Pericardium fibroblast (primary cell): ENCODE results near the genes MAN1A2 and TENT5C.

DNA sequence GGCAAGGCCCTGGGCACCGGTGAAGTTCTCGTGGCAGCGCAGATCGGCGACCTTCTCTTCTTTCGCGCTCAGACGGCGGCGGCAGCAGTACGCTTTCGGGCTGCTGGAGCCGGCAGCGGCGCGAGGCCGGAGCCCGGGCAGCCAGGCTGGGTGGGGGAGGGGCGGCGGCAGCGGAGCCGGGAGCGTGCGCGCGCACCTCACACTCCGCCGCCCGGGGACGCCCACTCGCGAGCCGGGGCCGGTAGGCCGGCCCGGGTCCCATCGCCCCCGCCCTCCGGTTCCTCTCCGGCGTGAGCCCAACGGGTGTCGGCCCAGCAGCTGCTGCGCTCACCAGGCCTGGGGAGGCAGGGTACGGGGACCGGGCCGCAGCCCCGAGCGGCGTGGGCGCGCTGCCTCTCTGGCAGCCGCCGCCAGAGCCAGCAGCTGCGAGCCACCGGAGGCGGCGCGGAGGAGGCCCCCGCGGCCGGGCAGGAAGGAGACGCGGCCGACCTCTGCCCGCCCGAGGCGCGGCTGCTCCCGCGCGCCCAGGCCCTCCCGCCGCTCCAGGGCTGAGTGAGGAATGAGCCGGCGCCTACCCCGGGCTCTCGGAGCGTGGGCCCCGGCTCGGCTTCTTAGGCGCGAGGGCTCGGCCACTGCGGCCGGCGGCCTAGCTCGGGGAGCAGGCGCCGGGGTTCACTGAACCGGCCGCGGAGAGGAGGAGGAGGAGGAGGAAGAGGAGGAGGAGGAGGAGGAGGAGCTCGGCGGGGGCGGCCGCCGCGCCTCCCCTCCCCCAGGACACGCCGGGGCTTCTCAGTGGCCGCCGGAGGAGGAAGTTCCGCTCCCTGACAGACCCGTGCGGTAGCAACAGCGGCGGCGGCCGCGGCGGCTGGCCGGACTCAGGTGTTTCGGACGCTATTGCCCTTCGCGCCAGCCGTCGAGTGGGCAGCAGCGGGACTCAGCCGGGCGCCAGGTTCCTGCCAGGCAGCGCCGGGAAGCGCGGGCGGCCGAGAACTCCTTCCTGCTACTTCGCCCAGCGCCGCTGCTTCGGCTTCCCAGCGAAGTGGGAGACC lies at the start of gene MAN1A2:
Gene MAN1A2 (plus strand): TSS at position 827 of the 1,049 bp plus-strand sequence.
- RAMPAGE, long total RNA = no peak

- RAMPAGE, long total RNA = no peak
Measured at GRCh38 chr1:117605873-117606375, at the start of gene TENT5C. TENT5C (plus strand) TSS chr1:117606048.

DNA sequence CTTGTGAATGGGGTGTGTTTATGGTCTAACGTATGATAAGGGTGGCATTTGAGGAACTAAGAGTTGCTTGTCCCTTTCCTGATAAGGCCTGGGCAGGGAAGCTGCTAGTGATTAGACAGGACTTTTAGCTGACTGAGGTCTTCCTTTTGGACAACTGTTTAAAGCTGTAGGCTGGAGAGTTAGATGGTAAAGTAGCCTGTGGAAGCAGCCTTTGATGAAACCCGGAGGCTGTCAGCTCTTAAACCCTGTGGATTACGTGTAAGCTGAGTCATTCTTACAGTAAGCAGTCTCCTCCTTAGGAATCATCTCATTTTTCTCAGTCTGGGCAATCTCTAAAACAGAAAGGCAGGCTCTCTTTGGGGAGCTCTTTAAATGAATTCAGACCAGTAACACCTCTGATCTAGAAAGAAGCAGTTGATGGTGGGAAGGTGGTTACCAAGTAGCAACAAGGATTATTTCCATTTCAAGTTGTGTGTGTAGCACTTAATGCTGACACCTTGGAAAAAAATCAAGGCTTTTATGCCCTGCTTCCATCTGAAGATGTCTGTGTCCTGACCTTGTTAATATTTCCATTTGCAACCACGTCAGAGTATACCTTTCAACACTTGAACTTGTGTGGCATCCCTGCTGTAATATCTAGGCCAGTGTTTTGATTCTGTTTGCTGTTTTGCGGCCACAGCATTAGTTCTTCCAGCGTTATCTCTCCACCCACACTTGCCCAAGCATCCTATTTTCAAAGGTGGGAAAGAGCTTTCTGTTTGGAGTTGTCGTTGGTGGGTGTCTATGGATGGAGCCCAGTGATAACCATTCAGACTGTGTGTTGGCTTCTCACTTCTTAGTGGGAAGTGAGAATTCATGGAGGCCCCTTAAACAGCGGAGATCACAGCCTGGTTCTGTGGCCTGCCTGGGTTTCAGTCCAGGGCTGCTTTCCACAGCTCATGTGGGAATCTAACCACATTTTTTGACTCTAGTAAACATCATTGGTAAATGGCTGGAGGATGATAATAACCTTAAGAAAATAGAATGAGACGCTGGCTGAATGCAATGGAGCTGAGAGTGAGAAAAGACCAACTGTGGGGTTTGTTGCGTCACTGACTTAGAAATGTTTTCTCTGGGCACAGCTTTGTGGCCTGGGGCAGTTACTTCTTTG lies 7.3 kb downstream of the TENT5C start:
- RAMPAGE, long total RNA = no peak

DNA sequence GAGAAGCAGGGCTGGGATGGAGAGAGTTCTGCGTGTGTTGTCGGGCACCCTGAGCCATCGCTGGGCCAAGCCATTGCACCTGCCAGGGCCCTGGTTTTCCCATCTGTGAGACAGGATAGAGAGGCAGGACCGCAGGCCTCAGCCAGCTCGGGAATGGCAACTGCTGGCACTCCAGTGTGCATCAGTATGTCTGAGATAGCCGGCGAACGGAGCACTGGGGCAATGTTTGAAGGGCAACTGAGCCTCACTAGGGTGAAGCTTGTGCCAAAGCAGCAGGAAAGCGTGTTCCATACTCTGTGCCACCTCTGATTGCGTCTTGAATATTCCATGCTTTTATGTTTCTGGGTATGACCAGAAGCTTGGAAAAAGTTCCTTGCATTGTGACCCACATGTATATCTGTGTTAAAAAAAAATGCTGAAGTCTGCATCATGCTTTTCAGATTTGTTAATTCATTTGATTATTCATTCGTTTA lies 67.0 kb downstream of the TENT5C start:
- RAMPAGE, long total RNA = no peak

GRCh38 chr1:117695830-117696740 lies 90.2 kb downstream of the TENT5C start:
- RAMPAGE, long total RNA = no peak

GRCh38 chr1:117899024-117899400 lies 30.4 kb downstream of the GDAP2 start:
- RAMPAGE, long total RNA = no peak

DNA sequence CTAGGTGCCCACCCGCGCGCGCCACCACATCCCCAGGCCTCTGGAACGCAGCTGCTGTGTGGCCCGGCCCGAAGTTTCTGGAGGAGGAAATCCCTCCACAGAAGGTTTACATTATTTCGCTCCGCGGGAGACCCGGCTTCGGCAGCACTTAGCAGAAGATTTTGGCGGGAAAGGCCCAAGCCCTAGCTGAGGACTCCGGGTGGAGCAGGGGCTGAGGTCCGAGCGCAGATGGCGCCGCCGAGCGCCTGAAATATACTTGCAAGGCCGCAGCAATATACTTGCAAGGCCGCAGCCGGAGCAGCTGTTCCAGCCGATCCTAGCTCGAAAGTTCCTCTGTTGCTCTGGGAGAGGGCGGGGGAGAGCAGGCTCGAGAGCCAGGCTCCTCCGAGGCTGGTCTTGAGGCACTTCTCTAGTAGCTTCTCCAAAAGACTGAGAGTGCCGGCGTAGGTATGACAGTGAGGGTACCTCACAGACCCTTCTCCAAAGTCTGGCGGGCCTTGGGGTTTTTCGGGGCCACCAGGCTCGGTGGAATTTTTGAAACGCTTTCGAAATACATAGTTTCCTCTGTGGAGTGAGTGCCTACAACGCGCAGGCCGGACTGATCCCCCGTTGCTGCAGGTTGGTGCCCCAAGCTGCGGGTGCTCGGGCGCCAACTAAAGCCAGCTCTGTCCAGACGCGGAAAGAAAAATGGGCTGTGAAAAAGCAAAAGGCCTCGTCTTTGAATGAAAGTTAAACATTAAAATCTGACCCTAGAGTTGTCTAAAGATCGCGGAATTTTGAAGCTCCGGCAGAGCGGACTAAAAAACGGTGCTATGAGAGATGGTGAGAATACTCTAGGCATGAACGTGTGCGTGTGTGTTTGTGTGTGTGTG lies 3.7 kb downstream of the TBX15 start:
- RAMPAGE, long total RNA = no peak

DNA sequence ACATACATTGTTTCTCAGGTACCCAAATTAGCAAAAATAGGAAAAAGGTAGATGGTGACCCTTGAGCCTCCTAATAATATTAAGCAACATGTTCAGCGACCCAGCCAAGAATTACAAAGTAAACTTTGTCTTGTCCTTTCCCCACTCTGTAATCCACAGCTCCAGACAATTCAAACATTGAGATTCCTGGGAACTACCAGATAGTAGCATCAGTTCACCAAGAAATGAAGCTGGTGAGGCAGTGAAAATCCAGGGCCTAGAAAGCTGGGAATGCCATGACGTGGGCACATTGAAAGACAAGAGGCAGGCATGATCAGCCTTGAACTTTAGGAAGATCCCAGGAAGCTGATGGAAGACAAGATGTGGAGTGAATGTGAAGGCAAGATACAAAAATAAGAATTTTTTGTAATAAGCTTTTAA lies 11.8 kb downstream of the HAO2 start:
- RAMPAGE, long total RNA = no peak

DNA sequence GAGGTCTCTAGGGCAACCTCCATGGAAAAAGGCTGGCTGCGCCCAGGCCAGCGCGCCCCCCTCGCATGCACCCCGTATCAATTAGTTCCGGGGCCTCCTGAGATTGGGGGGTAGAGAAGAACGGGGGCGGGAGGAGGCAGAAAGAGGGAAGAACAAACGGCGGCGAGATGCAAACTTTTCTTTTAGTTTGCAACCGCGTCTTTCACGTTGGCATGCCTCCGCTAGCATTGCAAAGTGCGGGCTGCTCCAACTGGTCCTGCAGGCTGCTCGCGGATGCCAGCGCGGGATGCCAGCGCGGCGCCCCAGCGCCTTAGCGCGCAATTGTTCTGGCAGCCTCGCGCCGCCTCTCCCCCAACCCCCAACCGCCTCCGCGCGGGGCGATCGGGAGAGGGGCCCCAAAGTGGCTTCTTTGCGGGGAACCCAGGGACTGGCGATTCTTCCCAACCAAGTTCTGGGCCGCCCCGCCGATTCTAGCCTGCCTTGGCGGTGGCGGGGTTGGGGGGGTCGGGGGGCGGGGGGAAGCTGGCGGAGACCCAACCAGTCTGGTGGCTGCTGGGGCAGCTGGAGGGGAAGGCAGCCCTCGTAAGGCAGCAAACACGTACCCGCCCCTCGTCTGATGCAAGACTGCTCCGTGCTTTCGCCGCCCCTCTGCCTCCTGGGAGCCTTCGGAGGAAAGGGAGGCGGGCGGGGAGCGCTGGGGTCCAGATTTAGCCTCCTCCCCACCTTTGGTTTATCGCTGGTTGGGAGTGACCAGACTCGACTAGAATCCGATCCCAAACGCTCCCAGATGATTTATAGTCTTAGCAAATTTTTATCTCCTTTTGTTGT lies 663 bp downstream of the PHGDH start:
- RAMPAGE, long total RNA = no peak

DNA sequence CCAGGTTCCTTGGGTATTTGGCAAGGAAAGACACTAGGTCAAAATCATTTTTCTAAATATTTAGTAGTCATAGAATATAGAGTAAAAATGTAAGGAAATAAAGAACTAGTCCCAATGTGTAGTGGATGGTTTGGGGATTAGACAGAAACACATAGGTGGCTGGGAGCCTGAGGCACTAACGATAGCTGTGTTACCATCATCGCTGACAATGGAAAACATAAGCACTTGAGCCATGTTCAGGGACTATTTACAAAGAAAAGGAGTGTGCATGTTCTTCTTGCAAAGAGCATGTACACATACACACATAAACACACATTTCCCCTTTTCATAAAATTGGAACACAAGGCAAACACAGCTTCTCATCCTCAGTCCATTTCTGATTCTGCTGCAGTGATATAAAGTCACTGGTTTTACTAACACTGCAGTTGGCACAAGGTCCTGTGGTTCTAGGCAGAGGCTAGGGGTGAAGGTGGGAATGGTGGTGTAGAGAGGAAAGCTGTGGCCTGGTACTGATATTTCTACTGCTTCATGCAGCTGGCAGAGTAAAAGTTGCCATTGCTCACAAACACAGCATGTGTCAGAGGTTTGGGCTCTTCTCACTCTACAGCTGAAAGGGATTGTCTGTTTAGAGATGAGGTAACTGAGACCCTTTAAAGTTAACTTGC lies 620 bp downstream of the HMGCS2 start:
- RAMPAGE, long total RNA = no peak

DNA sequence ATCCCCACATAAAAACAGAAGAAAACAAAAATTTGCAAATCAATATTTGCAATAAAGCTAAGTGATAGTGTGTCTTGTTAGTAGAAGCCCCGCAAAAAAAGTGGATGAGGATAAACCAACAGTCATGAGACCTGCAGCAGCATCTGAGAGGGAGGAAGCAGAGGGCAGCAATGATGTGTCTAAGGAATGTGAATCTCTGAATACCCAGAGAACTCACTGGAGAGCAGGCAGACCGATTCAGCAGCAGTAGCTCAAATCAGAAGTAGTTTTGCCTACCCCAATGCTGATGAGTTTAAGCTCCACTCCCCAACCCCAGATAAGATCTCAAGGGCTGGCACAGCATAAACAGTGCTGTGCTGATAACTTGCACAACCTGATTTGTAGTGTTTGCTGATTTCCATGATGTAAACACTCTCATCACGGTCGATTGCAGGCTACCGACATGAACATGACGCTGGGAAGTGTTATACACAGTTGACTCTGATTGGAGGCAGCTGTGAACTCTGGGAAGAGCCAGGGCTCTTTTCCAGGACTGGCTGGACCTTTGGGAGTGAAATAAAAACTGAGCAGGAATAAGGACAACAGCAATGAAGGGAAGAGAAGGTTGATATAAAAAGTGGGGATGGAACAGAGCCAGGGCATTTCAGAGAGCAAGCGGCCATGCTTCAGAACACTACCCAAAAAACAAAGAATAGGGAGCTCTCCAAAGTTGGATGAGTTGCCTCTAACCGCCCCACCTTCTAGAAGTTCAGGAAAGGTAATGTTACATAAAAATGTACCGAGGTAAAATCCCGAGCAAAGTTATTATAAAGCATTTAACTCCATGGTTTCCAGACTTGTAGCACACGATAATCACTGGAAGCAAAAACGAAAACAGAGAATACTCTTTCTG lies 11.3 kb upstream of the HMGCS2 start:
- RAMPAGE, long total RNA = no peak

DNA sequence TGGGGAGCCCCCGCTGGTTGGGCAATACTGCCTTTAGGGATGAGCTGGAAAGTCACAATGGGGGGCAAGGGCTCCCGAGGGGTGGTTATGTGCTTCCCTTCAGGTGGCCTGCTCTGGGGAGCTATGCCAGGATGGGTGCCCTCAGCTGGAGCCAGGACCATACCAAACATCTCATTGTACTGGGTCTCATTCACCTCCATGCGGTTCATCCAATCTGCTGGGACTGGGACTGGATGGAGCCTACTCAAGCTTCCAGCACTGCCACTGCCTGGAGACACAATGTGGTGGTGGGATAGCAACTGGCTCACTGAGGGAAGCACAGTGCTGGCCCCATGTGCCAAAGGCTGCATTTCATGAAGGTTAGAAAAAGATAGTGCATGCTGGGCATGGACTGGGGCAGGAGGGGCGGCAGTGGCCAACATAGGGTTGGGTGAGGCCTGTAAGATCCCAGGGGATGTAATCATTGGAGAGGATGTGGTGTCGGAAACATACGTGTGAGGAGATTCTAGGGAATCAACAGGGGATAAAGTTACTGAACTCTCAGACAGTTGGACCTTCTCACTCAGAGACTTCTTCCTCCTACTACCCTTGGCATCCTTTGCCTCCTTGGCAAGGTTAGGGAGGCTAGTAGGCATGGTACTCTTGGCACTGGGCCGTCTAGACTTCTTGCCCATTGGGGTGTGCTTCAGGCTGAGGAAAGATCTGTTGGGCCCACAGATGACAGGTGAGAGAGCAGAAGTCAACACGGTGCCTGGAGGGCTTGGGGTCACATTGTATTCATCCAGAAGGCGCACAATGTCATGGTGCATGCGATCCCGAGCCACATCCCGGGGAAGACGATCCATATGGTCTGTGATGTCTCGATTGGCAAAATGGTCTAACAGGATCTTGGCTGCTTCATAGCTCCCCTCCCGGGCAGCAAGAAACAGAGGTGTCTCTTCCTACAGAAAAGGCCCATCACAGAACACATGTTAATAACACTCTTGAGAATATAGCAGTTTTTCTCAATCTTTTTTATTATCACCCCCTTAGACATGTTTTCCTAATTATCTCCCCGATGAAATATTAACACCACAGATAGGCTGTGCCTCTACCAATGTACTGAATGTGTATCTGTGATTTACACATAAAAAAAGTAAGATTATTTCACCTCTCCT lies 19.8 kb upstream of the ADAM30 start:
- RAMPAGE, long total RNA = no peak

DNA sequence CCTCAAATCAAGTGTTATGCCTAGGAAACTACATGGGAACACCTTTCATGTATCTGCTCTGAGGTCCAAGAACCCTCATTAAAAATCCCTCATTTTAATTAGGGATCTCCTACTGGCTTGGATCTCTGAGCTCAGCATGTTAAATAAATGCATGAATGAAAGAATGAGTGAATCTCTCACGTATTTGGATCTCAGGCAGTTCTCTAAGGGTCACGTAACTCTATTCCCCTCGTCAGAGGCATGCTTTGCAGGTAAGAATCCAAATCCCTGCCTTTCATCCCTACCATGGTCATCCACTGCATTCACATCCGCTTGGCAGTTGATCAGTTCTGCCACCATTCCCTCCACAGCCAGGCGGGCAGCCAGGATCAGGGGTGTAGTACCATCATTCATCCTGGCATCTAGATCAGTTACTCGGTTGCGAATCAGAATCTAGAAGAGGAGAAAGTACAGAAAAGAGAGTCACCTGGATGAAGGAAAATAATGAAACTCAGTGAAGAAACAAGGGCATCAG lies 21.9 kb upstream of the ADAM30 start:
- RAMPAGE, long total RNA = no peak

- RAMPAGE, long total RNA = no peak
Measured at GRCh38 chr1:120179177-120180032, 3.1 kb upstream of the SEC22B start.

DNA sequence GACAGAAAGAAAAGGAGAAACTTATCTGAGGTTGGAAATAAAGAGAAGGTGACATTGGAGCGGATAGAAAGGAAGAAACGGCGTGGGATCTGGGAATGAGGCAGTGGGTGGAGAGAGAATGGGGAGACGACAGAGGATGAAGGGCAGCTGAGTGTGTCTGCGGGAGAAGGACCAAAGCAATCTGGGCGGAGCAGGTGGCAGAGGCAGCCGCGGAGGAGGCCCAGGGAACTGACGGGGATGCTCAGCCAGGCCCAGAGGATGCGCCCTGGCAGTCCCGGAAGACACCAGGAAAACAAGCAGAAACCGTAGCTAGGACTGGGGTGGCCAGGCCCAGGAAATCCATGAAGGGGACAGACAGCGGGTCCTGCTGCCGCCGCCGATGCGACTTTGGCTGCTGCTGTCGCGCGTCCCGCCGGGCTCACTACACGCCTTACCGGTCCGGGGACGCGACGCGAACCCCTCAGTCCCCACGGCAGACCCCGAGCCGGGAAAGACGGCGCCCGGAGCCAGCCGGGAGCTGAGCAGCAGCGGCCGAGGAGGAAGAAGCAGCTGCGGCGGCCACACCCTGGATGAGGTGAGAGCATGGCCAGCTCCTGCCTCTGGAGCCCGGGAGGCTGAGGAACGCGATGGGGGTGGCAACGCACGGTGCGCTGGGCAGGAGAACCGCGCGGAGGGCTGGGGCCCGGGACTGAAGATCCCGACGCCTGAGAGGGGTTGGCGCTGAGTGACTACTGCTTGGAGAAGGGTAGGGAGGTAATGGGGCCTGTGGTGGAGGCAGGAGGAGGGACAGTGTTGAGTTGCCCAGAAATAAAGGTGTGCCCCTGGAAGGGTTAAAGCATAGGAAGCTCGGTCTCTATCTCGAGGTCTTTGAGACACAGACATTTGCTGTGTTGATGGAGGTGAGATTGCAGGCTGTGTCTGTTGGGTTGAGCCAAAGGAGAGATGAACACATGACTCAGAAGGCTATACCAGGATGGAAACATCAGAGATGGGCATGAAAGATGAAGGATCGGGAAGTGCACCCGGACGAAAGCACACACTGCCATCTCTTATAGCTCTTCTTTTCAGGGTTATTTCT lies 20.8 kb upstream of the SEC22B start:
- RAMPAGE, long total RNA = no peak

DNA sequence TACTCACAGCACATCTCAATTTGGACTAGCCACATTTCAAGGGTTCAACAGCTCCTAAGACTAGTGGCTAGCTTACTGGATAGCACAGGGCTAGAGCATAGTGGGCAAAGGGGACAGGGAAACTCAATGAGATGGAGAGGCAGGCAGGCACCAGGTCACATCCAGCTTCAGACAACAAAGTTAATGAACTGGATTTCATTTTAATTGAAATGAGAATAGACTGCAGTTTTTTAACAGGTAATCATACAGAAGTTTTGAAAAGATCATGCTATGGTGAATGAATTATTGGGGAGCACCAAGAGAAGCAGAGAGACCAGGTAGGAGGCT lies 137.4 kb downstream of the NBPF8 start:
- RAMPAGE, long total RNA = no peak

- RAMPAGE, long total RNA = no peak
Measured at GRCh38 chr1:120558168-120559236, 143.7 kb downstream of the NBPF8 start.

DNA sequence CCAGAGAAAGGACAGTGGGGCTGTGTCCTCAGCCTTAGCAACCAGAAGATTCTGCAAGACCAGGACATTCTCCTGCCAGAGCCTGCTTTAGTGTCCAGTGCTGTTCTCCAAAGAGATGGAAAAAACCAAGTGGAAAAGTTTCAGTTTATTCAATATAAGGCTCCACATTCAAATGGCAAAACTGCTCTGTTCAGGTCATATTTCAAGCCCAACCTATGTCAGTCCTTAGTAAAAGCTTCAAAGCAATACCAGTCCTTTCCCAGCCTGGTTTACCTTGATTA lies 132.6 kb upstream of the NOTCH2NLR start:
- RAMPAGE, long total RNA = no peak

DNA sequence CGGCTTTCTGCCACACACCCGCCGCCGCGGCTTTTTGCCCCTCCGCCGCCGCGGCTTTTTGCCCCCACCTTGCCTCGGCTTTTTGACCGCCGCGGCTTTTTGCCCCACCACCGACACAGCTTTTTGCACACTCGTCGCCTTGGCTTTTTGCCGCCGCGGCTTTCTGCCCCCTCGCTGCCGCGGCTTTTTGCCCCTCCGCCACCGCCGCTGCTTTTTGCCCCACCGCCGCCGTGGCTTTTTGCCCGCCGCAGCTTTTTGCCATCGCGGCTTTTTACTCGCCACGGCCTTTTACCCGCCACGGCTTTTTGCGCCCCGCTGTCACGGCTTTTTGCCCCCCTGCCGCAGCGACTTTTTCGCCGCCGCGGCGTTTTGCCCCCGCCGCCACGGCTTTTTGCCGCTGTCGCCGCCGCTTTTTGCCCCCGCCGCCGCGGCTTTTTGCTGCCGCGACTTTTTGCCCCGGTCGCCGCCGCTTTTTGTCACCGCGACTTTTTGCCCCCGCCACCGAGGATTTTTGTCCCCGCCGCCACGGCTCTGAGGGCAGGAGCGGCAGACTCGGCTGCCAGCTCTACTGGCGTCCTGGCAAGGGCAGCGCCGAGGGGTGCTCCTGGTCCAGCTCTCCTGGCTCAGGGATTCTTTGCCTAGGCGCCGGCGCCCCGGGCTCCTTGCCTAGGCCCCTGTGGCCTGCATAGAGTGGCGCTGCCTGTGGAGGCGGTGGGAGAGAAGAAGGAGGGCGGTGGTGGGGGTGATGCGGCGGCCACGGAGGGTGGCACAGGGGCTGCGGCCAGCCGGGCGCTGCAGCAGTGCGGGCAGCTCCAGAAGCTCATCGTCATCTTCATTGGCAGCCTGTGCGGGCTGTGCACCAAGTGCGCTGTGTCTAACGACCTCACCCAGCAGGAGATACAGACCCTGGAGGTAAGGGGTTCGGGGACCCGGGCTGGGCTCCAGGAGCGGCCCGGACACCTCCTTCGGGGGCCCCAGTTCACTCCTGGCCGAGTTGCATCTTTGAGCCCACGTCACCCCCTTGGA lies 211.9 kb downstream of the SRGAP2C start:
- RAMPAGE, long total RNA = no peak

DNA sequence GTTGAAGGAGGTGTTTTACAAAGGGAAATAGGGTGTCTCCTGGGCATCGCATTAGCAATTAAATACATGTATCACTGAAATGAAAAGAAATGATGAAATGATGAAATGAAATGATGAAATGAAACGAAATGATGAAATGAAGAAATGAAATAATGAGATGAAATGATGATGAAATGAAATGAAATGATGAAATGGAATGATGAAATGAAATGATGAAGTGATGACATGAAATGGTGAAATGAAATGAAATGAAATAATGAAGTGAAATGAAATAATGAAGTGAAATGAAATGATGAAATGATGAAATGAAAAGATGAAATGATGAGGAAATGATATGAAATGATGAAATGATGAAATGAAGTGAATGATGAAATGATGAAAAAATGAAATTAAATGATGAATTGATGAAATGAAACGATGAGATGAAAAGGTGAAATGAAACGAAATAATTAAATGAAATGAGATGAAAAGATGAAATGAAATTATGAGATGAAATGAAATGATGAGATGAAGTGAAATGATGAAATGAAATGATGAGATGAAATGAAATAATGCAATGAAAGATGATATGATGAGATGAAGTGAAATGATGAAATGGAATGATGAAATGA lies 215.4 kb downstream of the SRGAP2C start:
- RAMPAGE, long total RNA = no peak